ENCODE measurements around the gene RGN.

GRCh38 chrX:41924333-41924827 lies 1.0 kb upstream of the CASK start:
- RRBS, result no CpG with 5 or more reads among the region's 8 CpGs

DNA sequence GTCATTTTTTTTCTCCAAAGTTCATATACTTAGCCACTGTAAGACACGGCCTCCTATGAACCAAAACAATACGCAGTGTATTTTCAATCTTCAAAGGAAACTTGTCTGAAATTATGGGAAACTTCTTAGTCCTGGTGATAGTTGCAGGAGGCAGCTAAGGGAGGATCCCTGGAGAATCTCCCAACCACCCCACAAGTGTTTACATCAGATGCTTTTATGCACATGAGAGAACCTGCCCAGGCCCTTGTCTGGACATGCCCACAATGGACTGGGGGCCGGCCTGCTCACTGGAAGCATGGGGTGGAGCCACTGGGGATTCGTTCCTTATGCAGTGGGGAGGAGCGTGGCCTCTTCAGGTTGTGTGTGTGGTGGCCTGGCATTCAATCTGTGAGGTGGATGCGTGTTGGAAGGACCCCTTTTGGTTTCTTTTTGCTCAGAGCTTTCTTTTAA lies 398.7 kb upstream of the PPP1R2C start:
- RRBS, result no CpG with 5 or more reads among the region's 6 CpGs

- RRBS, result no CpG with 5 or more reads among the region's 6 CpGs
These were observed 344.5 kb upstream of the MAOA start for GRCh38 chrX:43311523-43312055.

DNA sequence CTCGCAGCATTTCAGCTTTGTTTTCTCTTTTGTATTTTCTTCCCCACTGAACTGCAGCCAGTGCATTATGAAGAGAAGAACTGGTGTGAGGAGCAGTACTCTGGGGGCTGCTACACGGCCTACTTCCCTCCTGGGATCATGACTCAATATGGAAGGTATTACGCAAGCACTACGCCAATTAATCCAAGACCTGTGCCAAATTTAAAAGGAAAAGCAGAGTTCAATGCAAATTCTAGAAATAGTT lies 85.7 kb downstream of the MAOA start:
- RRBS, result no CpG with 5 or more reads among the region's 4 CpGs

DNA sequence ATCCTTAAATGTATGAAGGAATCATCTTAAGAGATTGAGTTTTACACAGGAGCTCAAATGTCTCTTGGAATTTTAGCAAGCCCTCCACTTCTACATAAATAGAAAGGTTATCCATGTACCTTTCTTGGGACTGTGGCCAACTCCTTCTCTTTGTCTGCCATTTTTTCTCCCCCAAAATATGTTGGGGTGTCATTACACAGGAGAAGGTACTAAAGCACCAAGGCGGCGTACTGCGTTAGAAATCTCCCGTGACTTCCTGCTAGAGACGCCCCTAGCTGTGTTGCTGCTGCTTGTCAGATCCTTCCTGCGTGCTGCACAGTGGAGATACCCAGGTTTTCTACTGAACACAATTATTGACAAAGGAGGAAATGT lies 97.8 kb downstream of the EFHC2 start:
- RRBS, result no CpG with 5 or more reads among the region's 6 CpGs

DNA sequence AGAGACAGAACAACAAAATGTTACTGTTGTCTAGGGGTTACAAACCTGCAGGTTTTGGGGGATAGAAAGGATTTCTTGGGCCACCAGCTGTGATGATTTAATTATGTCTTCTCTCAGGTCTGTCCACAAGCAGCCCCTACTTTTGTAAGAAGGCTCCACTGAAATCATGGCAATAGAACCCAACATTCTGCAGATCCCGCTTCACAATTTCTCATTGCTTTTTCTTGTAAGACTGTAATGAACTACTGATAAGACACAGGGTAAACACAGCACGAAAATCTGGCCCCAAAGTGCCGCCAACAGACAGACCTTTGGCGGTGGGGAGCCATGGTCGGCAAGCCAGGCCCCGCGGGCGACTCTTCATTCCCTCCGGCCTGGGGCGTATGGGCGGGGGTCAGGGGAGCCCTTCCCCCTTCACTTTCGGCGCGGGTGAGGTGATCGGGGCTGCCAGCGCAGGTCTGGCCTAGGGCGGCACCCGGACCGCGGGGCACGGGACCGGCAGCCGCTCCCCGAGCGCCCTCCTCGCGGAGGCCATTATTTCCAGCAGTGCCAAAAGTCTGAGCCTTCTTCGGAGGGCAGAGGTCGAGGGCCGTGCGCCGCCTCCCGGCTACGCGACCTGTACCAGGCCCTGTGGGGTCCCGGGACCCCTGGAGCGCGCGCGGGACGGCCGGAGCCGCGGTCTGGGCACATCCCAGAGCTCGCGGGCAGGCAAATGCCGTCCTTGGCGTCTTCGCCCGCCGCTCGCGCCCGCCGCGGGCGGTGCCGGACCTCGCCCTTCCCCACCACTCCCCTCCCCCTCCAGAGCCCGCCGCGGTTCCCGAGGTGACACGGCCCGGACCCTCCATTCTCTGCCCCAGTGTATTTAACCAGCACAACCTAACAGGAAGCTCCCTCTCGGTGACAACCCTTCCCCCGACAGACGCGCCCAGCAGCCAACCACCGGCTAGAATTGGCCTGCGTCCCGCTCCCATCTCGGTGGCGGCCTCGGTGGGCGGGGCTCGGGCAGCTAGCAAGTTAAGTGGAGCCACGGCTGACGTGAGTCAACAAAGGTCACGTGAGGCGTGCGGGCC lies 611 bp upstream of the KDM6A start:
- RRBS, result under 1% methylated on average over 21 of the region's 82 CpGs

GRCh38 chrX:44875789-44876605 lies 3.0 kb downstream of the KDM6A start:
- RRBS, result no CpG with 5 or more reads among the region's 7 CpGs

GRCh38 chrX:45017636-45018230 lies 144.7 kb downstream of the KDM6A start:
- RRBS, result no CpG with 5 or more reads among the region's 4 CpGs

- RRBS, result no CpG with 5 or more reads among the region's 2 CpGs
These were observed 89.0 kb upstream of the DIPK2B start for GRCh38 chrX:45289706-45290103.

- RRBS, result 8% methylated on average over 2 of the region's 9 CpGs
These were observed 557.6 kb upstream of the DIPK2B start for GRCh38 chrX:45758111-45758826.

DNA sequence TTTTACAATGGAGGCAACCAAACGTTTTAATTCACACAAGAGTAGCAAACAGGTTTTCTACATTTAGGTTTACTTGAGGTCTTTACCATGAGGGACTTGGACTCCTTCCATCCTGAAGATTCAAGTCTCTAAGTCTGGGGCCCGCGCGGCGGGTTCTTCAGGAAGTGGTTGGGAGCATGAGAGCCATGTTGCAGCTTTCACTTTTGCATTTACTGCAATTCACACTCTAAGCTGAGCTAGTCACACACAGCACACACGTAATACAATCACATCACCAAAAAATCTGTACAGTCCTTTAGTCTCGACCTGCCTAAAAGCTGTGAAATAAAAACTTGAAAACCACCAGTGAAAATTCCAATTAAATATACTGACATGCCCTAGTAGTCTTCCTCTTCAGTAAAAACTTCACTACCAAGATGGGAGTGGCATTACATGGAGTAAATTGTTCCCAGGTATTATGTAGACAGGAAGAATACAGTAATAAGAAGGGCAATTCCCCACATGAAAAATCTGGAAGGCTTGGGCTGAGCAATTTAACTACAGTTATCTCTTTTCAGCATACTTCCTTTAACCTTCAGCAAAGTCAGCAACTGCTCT lies 571.0 kb upstream of the DIPK2B start:
- RRBS, result no CpG with 5 or more reads among the region's 7 CpGs

DNA sequence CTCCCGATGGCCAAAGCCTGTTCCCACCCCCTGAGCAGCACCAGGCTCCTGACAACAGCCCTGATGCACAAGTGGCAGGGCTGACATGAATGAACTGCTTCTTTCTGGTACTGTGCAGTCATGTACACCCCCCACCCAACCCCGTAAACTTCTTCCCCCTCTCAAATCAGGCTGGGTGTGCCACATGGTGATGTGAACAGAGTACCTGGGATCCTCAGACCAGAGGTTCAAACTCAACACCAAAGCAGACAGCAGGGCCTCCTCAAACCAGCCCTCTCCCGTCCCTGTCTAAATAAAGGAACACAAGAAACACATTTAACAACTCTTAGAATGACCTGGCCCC lies 609.2 kb upstream of the DIPK2B start:
- RRBS, result no CpG with 5 or more reads among the region's 3 CpGs

- RRBS, result no CpG with 5 or more reads among the region's 12 CpGs
These were observed 38.7 kb downstream of the KRBOX4 start for GRCh38 chrX:46485650-46486291.

GRCh38 chrX:46575848-46576874 lies 2.6 kb downstream of the CHST7 start:
- RRBS, result no CpG with 5 or more reads among the region's 10 CpGs

GRCh38 chrX:46967336-46967883 lies 55.2 kb downstream of the JADE3 start:
- RRBS, result no CpG with 5 or more reads among the region's 4 CpGs

GRCh38 chrX:47077988-47079162 lies at the start of gene RGN:
Gene RGN, plus strand, starts transcription at chrX:47078443.
- RRBS, result 21% methylated on average over 14 of the region's 66 CpGs

DNA sequence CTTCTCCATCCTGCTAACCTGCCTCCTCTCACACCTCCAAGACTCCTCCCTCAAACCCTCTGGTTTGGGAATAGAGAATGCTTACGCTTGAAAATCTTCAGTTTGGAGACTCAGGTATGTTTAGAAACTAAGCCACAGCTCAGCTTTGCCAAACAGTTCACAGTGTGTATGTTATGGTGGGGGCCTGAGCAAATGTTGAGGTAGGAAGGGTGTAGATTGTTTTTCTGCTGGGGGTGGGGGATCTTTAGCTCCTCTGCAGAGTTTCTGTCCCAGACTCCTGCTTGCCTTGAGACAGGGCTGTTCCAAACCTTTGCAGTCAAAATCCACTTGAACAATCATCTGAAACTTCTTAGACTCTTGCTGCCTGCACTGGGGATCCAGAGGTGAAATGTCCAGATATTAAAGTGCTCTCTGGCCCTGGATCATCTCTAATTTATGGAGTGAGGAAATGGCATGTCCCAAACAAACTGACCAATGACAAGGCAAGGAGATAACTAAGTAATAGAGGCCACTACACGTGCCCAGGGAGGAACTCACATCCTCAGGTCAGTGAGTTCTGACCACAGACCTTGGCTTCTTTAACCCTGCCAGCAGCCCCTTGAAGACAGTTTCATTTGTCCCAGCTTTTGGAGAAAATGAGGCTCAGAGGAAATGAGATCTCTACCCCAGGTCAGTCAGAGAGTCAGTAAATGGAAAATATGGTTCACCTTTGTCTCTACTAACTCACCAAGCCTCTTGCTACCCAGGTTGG lies 2.9 kb downstream of the UBA1 start:
- RRBS, result no CpG with 5 or more reads among the region's 2 CpGs

GRCh38 chrX:47224525-47225249 lies 6.2 kb downstream of the CDK16 start:
- RRBS, result no CpG with 5 or more reads among the region's 13 CpGs

DNA sequence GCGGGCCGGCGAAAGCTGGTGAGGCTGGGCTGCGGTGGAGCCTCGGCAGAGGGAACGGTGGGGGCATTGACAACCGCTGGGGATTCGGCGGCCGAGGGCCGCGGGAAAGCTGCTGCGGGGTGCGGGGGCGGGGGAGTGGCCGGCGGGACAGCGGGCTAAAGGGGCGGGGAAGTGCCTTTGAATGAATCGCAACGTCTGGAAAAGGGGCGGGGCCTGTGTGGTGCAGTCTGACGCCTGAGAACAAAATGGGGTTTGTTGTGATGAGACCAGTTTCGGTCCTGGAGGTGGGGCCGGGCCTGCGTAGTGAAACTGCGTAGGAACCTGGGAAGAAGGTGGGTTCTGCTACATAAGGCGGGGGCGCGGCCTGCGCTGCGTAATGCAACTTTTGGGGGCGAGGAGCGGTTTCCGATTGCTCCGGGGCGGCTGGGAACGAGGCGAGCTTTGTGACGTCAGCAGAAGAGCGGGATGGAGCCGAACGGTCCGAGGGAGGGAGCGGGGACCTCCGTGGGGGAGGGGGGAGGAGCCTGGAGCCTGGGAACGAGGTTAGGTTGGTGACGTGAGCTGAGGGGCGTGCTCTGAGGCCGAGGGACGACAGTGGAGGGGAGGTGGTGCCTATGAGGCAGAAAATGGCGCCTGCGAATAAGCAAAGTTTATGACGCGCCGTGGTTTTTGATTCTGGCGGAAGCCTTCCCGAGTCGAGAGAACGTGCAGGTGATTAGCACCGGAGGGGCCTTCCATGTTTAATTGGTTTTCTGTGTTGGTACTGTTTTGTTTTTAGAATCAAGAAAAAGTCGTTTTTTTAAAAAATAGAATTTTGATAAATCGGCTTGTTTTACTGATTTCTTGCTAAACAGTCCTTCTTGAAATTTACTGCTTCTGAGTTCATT lies 636 bp downstream of the USP11 start:
- RRBS, result no CpG with 5 or more reads among the region's 63 CpGs

DNA sequence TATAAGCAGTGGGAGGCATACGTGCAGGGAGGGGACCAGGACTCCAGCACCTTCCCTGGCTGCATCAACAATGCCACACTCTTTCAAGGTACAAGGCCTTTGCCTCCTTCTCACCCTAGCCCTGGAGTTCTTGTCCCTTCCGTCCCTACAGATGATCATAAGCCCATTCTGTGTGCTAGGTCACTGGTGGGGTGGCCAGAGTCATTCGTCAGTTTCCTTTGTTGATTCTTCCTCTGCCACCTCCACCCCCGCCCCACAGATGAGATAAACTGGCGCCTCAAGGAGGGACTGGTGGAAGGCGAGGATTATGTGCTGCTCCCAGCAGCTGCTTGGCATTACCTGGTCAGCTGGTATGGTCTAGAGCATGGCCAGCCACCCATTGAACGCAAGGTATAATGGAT lies 6.3 kb downstream of the USP11 start:
- RRBS, result no CpG with 5 or more reads among the region's 7 CpGs

All from AG09319 (cell line).